Thoracic aorta endothelial cell (primary cell): Measurements from ENCODE around the genes GREM1 and CHRM5.

DNA sequence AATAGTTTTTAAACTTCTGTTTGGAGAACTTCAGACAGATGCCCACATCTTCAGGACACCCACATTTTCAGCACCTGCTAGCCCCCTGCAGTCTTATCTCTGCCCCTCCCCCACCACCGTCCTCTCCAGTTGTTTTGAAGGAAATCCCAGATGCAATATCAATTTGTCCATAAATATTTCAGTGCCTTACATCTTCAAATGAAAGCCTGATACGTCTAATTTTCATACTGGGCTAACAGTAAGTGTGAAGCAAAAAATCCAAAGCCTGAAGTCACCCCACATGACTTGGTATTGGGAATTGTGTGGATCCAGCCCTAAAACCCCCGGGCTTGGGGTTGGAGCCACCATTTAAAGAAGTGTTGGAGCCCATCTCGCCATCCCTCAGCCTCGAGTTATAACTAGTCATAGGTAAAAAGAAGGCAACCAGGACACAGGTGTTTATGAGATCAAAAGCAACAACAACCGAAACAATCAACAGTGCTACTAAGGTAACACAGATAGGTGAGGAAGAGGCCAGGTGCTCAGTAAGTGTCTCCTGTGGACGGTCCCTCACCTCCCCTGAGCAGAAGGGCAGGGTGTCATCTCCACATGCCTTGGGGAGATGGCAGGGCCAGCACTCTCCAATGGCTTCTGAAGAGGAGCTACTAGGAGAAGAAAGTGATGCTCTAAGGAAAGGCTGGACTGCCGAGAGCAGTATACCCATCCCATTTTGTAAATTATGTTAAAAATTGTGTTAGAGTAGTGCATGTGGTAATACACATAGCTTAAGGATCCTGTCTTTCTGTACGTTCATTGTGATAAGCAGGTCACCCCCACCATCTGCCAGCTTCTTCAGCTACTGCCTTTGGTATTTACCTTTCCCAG lies 28.3 kb downstream of the KLF13 start:
- CAGE, long polyA plus RNA: no peak

- CAGE, long polyA plus RNA: no peak
These were observed 35.5 kb downstream of the KLF13 start for GRCh38 chr15:31362086-31362528.

DNA sequence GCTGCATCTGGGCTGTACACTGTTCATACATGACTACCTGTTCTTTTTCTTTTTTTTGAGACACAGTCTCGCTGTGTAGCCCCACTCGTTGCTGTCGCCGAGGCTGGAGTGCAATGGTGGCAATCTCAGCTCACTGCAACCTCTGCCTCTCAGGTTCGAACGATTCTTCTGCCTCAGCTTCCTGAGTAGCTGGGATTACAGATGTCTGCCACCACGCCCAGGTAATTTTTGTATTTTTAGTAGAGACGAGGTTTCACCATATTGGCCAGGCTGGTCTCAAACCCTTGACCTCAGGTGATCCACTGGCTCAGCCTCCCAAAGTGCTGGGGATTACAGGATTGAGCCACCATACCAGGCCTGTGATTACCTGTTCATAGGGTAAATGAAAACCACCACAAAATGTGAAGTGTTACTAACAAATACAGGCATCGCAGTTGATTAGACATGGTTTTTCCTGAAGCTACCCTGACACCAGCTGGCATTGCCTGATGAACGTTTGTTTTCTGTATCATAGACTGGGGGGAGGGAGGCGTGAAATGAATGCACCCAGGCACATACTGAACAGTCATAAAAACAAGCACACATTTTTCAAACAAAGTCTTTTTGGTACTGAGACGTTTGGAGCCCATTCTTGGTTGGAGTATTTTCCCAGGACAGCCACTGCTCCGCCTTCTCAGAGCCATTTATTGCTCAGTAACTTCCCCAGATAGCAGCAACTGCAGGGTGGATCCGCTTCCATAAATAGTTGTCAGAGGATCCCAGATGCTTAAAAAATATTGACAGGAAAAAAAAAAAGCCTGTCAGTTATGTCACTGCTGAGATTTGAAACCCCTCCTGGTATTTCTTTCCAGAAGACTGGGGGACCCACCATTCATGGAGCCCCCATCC lies 52.3 kb downstream of the KLF13 start:
- CAGE, long polyA plus RNA: no peak

GRCh38 chr15:31434062-31435312 lies 107.9 kb downstream of the KLF13 start:
- CAGE, long polyA plus RNA: no peak

GRCh38 chr15:31447999-31448455 lies 121.4 kb downstream of the KLF13 start:
- CAGE, long polyA plus RNA: no peak

- CAGE, long polyA plus RNA: no peak
These were observed 173.9 kb downstream of the KLF13 start for GRCh38 chr15:31500460-31501110.

DNA sequence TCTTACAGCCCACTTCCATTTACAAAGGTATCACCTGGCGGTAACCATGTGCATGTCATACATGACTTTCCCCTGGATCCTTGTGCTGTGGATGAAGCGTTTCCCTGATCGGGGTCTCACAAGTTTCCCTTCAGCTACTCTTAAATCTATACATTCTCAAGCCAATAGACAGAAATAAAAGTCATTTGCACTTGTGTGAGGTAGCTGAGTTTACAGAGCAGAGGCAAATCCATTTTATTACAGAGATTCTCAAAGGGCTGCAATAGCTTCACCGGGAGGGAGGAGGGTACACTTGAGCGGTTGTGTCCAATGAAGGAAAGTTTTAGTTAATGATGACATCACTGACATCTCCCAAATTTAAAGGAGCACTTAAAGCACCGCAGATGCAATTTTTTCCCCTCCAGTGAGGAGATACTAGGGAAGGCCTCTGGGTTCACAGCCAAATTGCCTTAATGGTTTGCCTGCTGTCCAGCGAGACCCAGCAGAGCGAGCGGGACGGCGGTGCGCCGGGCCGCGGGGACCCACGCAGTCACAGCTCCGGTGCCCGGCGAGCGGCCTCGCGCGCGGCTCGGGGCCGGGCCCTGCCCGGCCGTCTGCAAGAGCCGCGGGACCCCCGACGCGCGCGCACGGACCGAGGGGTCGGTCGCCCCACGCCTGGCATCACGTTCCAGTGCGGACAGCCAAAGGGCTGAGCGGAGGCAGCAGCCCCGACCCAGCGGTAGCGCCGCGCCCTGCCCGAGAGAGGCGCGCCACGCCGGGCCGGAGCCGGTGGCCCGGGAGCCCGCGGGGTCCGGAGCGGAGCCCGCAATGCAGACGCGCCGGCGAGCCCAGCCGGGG lies 765 bp downstream of the OTUD7A start:
- CAGE, long polyA plus RNA: no peak

GRCh38 chr15:32671973-32672397 lies 30.5 kb downstream of the SCG5 start:
- CAGE, long polyA plus RNA: no peak

DNA sequence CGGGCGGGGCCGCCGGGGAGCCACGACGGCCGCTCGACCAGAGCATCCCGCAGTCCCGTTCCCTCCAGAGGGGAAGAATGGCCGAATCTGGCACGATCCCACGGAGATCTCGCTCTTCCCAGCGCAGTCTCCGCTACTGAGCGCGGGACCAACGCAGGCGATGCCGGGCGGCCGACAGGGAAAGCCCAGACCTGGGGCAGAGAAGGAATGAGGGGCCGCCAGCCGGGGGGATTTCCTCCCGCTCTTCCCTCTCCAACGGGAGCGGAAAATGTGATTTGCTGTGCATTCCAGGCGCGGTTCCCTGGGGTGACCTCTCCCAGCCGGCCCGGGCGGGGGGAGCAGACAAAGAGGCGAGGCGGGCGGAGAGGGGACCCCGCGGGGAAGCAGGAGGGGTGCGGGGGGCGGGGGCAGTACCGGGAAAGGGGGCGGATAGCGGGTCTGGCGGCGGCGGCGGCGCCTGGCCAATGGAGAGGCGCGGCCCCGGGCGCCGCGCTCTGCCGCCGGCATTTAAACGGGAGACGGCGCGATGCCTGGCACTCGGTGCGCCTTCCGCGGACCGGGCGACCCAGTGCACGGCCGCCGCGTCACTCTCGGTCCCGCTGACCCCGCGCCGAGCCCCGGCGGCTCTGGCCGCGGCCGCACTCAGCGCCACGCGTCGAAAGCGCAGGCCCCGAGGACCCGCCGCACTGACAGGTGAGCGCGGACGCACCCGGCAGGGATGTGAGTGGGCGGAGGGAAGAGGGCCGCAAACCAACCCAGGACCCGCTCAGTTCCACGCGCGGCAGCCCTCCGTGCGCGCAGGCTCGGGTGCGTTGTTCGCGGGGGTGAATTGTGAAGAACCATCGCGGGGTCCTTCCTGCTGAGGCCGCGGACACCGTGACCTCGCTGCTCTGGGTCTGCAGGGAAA lies at the start of gene GREM1:
TSS of gene GREM1 (plus strand) at position 536 of the 907 bp plus-strand sequence.
- CAGE, long polyA plus RNA: no peak

- CAGE, long polyA plus RNA: no peak
These were observed 167.9 kb downstream of the FMN1 start for GRCh38 chr15:33026603-33027084.

GRCh38 chr15:33088575-33089448 lies 105.7 kb downstream of the FMN1 start:
- CAGE, long polyA plus RNA: no peak

GRCh38 chr15:33152524-33152770 lies 42.1 kb downstream of the FMN1 start:
- CAGE, long polyA plus RNA: no peak

DNA sequence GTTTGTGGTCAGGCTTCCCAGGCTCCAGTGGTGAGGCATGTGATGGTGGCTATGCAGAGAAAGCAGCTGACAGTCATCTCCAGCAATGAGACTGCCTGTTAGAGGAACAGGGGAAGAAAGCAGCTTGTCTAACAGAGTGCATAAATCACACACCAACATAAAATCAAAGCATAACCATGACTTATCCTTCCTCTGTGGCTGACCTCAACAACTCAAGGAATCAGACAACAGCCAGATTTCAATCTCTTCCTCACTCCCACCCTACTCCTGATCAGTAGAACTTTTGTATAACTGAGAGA lies 39.6 kb downstream of the FMN1 start:
- CAGE, long polyA plus RNA: no peak

DNA sequence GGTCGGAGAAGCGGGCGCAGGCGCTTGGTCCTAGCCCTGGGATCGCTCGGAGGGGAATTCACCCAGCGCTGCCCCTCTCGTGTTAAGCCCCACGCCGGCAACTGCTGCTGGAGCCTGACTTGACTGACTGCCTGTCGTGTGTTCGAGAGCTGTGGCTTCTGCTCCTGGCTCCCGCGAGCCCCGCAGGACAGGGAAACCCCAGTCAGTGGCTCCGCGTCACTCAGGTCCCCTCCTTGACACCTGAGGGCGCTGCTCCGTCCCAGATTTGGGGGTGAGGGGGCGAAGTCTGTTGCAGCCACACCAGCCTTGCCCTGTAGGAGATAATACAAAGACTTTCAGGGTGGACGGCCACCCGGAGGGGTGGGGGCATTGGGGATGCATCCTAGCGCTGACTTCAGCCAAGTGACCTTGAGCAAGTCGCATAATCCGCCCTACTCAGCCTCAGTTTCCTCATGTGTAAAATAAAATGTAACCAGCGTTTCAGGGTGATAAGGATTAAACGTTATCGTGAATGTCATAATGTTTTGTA lies 884 bp downstream of the RYR3 start:
- CAGE, long polyA plus RNA: no peak

- CAGE, long polyA plus RNA: no peak
These were observed at the start of gene CHRM5 for GRCh38 chr15:33968045-33968602. Gene CHRM5 (plus strand): TSS chr15:33968497.

DNA sequence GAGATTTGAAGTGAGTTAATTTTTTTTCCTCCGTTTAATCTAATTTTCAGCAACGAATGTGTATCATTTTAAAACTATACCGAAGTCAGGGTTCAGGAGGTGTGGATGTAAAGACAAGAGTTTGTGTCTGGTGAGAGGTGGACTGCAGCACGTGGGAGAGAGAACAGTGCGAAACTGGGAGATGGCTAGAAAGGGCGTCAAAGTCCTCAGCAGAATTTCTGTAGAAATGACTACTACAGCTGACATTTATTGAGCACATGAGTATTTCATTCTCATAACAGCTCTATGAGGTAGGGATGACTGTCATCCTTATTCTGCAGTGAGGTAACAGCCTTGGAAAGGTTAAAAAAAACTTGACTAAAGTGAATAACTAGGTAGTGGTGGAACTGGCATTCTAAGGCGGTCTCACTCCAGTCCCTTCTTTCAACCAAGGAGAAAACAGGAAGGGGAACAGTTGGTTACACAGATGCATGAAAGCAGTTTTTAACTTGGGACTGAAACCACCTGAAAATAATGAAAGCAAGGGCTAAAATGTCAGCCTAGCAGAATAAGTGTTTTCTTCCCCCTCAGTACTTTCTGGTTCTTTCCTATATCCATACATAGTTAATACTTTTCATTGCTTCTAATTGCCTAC lies 605 bp upstream of the AVEN start:
- CAGE, long polyA plus RNA: no peak

GRCh38 chr15:34291551-34292013 lies 46.0 kb downstream of the SLC12A6 start:
- CAGE, long polyA plus RNA: no peak

GRCh38 chr15:34333886-34334689 lies 3.5 kb downstream of the SLC12A6 start:
- CAGE, long polyA plus RNA: no peak

DNA sequence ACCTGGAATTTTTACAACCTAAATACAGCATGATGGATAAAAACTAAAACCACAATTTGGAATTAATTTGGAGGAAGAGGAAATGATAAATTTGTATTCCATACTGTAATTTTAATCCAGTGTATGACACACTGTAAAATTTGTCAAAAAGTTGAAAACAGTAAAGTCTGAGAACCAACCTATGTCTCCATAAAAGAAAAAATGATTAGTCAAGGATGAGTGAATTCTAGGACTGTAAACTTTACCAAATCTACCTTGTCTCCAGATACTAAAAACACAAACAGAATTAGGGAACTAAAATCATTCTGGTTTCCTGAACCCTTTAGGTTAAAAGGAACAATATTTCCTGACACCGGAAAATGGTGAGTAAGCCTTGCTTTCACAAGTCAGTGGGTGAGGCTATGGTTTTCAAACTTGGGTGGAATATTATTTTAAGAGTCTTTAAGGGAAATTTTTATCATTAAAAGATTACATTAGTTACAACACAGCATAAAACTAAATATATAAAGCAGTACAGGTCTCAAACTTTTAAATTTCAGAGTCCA lies 2.5 kb downstream of the SLC12A6 start:
- CAGE, long polyA plus RNA: no peak

DNA sequence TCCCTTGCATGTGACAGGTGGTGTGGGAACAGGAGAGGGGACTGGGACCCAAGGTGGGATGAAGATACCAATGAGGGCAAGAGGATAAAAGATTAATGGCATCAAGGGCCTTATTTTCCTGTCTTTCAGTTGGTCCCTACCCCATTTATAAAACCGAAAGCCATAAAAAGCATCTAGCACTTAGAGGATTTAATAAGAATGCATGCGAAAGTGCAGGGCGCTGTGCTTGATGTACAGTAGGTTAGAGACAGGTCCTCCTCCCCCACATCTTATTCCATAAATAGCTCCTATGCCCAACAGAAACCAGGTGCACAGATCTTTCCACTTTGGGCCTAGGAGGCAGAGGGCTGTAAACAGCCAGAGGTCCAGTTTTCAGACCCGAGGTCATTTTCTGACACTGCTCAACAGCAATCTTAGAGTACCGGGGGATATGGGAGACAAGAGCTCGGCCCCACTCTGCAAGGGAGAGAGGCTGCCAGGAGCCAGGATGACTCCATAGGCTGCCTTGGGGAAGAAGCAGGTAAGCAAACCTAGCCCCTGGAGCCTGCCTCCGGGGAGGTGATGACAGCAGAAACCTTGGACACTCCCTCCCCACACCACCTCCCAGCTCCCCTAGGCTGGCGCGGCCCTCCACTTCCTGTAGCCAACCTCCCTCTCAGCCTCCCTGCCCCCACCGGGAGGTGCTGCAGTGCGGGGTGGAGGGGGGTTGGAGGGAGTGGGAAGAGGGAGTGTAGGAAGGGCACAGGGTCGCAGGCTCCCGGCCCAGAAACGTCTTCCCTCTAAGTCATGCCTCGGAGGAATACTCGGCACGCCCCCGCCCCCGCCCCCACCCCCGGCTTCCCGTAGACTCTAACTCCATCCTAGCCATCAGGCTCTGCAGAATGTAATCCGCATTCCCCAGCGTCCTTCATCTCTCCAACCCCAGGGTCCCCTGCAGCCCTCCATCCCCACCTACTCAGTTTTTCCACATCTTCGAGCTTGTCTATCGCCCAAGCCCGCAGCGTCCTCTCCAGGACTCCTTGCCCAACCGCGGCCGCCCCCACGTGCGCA lies 869 bp downstream of the LPCAT4 start:
- CAGE, long polyA plus RNA: no peak